Breast epithelium (tissue), 2 donors: ENCODE results near the genes IGFALS and CASKIN1.

DNA sequence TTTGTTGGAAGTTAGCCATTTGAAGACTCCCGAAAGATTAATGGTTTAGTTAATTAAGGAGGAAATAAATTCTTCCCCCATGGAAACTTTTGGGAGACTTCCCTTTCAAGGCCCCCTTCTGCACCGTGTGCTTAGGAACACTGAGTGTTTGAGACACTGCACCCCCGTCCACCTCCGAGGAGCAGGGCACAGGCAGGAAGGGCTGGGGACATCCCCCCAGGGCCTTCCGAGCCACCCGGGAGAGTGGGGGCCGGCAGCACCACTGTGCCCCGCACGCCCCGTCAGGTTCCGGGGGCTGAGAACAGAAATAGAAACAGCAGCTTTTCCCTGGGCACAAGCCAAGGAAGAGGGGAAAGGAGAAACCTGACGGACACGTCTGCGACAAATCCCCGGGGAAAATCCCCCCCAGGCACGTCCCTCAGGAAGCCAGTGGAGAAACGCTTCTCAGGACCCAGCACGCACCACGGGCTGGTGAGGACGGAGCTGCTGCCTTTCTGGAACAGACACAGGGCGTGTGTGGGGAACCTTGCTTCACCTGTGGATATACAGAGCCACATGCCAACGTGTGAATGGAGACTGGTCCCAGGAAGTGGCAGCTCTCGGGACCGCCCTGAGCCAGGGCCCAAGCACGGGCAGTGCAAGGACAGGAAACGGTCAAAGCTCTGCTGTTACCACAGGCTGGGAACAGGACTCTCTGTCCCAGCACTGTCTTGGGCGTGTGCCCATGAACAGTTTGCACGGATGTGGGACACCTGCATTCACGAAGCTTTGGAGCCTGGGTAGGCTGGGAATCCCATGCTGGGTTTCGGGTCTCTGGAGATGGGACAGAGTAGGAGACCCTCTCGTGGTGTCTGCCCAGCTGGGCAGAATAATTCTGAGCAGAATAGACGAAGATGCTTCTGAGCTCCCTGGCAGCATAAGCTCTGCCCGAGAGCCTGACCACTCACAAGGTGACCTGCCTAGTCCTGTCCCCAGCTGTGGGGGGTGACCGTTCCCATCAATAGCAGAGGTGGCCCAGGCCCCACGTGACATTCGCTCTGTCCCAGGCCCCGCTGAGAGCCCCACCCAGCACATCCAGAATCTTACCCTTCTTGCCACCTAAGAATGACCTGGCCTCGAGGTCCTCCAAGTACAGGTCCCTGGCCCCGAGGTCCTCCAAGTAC lies 1.2 kb upstream of the TMEM204 start:
- PRO-cap: no peak
- RAMPAGE, long total RNA, 2 experiments: no peak in any of the 2 experiments

DNA sequence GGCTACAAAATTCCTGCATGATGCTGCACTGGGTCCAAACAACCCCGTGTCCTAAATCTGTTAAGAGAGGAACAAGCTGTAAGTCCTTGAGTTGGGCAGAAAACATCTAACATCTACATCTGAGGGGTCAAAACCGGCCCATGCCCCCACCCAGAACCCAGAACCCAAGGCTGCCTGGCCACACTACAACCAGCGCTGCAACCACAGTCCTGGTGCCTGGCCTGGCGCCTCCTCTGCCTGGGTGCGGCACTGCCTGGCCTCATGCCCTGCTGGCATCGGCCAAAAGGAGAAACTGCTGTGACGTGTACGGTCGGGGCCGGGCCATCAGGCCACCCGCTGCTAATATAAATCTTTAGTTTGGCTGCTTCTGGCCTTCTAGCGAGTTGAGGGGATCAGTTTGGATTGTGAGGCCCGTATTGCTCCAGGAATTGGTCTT lies 22.7 kb downstream of the TMEM204 start:
- PRO-cap: no peak
- RAMPAGE, long total RNA, 2 experiments: no peak in any of the 2 experiments

DNA sequence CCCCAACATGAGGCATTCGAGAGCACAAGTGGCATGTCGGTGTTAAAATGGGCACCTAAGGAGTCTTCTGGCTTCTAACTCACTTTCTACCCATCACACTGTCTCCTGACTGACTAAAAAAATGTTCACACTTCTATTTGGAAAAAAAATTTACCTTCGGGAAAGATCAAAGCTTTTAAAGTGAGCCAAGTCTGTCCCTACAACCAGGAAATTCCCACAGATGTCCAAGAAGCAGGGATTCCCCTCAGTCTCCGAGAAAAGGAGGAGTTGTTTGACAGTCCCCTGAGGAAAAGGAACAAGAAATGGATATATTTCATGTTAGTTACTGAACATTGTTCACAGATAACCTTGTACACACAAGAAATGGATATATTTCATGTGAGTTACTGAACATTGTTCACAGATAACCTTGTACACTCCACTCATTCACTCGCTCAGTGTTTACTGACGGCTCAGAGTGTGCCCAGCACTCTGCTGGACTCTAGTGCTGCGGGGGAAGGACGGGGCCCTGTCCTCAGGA lies 37.8 kb downstream of the TMEM204 start:
- PRO-cap: no peak
- RAMPAGE, long total RNA, 2 experiments: no peak in any of the 2 experiments

DNA sequence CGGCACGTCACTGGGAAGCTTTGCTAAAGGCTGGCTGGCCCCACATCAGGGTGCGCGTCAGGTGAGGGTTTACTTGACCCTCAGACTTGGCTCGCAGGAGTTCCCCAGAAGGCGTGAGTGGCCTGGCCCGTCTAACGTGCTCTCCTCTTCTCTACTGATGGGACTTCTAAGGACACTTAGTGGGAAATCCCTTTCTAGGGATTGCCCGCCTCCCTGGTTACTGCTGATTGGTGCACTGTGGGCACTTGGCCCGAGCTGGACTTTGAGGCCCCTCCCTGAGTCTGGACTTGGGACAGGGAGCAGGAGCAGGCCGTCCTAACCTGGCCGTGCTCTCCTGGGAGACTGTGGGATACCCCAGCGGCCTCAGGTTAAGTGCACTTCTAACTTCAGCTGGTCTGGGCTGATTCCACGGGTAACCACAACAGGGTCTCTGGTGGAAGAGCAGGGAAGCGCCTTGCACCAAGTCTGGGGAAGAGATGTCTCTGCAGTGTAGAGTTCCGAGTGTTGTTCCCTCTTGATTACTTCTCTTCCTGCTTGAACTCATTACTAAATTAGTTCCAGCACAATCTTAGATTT lies 14.7 kb downstream of the IFT140 start:
- PRO-cap: no peak
- RAMPAGE, long total RNA, 2 experiments: no peak in any of the 2 experiments

DNA sequence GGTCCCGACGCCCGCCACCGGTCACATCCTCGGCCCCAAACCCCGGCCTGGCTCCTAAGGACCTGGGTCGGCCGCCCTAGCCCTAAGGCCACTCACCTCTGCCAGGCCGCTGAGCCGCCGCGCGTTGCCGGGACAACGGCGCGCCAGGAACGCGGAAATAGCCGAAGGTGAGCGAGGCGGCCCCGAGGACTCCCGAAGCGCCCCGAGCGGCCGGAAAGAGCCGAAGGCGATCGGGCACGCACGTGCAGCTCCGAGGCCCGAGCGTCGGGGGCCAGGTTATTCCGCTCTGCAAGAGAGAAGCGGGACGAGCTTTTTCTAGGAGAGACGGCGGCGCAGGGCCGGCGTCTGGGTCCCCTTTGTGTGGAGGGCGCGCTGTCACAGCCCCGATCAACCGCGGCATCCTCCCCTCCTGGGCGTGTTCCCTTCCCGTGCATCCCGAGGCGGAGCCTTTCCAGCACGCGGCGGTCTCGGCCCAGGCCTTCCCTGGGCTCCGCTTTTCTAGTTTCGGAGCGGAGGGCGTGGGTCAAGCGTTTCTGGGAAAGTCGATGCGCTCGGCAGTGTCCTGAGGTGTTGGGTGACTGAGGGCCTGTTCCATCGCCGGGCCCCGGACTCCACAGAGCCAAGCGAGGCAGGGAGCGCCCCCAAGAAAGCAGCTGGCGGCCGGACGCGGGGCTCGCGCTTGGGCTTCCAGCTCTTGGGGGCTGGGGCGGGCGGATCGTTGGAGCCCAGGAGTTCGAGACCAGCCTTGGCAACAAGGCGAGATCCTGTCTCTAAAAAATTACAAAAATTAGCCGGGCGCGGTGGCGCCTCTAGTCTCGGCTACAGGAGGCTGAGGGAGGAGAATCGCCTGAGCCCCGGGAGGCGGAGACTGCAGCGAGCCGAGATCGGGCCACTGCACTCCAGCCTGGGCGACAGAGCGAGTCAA lies 1.0 kb downstream of the IFT140 start:
- PRO-cap: bidirectional peak, plus-strand start at position 247 of the sequence, minus-strand start at position 100 of the sequence
- RAMPAGE, long total RNA, 2 experiments: start-site peak on the minus strand in 2 of 2 experiments, centred at positions 103 to 127 of the sequence, 32 to 55 reads per replicate

- PRO-cap: no peak
- RAMPAGE, long total RNA, 2 experiments: no peak in any of the 2 experiments
Observed at GRCh38 chr16:1779932-1780422, 2.4 kb downstream of the SPSB3 start.

DNA sequence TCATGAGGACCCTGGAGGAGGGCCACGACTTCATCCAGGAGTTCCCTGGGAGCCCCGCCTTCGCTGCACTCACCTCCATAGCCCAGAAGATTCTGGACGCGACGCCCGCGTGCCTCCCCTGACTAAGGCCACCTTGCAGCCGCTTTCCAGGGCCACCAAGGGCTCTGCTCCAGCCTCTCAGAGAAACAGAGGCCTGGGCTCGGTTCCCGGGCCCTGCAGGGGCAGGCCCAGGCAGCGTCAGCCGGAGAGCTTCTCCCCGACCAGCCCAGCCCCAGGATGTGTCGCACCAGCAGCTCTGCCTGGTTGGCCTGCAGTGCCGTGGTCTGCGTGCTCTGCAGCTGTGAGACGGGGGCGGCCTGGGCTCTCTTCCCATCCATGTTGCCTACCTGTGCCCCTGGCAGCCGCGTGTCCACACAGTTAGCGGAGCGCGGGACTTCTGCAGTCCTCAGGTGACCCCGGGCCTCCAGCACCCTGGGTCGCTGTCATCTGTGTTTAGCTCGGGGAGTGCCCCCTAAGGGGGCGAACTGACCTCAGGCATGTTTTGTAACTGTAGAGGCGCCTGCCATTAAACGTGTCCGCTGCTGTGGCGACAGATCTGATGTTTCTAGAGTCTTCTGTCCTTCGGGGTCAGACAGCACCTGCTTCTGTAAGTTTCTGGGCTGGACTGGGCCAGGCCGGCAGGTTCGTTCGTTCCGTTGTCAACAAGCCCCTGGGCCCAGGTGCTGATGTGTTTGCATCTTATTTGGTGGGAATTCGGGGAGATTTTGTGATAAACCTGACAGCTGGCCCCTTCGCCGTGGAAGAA lies 4.7 kb downstream of the IGFALS start:
- PRO-cap: no peak
- RAMPAGE, long total RNA, 2 experiments: no peak in any of the 2 experiments

DNA sequence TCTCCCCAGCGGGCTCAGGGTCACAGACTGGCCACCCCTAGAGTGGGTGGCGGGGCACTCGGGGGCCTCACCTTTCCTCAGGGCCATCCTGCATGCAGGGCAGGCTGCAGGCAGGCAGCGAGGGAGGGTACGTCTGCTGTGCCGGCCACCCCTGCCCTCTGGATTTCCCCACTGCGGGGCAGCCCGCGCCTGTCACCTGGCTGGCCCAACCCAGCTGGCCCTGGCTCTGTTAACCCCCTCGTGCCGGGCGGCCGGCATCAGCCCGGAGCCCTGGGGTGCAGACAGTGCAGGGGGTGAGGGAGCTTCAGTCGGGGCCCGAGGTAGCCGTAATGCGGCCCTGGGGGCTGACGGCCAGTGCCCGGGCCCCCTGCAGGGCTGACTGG lies at the start of gene IGFALS:
Gene IGFALS, minus strand, starts transcription at position 140 of the 383 bp plus-strand sequence.
- PRO-cap: no peak
- RAMPAGE, long total RNA, 2 experiments: no peak in any of the 2 experiments

- PRO-cap: no peak
- RAMPAGE, long total RNA, 2 experiments: no peak in any of the 2 experiments
Observed at GRCh38 chr16:1825560-1825800, 1.1 kb downstream of the HAGH start.

DNA sequence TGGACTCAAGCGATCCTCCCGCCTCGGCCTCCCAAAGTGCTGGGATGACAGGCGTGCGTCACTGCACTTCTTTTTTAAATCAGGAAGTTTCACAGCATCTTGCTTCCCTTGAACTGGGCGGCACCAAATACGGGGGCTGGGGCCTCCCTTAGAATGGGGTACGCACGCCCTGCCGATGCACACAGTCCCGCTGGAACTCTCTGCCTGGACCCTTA lies 917 bp downstream of the HAGH start:
- PRO-cap: no peak
- RAMPAGE, long total RNA, 2 experiments: no peak in any of the 2 experiments

DNA sequence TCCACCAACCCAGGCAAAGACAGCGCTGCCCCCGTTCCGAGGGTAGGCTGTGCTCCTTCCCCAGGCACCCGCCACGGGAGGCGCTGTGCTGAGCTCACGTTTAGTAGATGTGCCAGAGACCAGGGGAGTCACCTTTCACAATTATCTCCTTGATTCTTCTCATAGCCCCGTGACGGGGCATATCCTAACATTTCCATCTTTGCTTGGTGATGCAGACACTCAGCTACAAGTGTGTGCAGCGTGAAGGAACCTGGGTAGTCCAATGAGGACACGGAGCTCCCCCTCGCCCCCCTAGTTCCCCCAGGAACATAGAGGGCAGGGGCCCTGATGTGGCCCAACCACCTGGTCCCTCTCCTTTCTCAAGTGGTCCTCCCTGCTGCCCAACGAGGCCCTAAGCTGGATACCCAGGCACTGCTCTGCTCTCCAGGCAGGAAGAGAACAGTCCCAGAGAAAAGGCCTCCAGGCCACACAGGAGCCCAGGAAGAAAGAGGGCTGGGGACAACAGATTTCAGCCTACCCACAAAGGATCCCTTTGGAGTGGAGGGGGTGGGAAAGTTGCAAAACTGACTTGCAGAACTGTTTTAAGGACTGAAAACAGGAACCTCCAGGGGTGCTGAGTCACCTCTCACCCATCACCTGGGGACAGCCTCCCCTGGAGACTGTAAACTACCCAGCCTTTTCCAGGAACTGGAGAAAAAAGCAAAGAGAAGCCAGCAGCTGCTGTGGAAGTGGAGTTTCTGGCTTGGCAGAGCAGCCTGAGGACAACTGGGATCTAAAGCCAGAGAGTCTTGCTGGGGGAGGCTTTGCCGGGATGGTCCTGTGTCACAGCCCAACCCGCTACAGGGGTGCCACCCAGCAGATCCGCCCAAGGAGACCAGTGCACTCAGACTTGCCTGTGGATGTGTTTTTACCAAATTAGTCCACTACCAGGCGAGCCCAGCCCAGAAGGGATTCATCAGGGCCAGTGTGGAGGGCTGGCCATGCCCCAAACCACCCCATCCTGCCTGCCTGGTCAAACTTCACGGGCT lies 1.2 kb downstream of the MSRB1 start:
- PRO-cap: no peak
- RAMPAGE, long total RNA, 2 experiments: no peak in any of the 2 experiments

- PRO-cap: unidirectional peak, minus-strand start at chr16:1961501
- RAMPAGE, long total RNA, 2 experiments: no peak in any of the 2 experiments
Observed at GRCh38 chr16:1961379-1962246, 2.3 kb downstream of the NDUFB10 start.

DNA sequence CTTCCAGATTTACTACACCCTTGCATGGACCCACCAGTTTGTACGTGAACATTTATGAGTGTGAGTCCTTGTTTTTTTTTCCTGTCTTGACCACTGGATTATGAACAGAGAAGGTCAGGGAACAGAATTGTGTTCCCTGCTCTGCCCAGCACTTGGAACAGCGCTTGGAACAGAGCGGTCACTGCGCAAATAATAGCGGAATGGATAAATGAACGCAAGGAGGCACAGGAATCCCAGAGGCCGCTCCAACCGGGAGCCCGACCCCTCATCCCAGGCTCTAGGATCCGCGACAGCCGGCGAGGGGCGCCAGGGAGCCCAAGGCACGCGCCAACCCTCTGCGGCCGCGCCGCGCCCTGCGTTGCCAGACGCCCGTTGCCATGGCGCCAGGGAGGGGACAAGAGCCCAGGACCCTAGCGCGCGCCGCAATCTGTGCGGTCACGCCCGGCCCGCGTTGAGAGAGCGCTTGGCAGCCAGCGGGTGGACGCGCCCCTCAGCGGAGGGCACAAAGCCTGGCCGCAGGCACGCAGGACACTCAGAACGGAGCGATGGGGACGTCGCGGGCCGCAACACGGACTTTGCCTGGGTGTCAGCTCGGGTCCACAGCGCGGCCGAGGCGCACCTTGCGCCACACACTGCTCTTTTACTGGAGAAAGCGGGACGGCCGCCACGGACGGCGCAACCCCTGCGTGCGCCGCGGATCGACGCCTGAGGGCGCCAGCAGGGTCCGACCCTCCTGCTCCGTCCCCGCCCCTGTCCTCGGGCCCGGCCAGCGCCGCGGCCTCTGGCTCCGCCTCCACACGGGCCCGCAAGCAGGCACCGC lies 532 bp upstream of the GFER start:
- PRO-cap: bidirectional peak, plus-strand start outside the sequence, minus-strand start at position 783 of the sequence
- RAMPAGE, long total RNA, 2 experiments: no peak in any of the 2 experiments

GRCh38 chr16:1996824-1997811 lies 7.3 kb downstream of the SYNGR3 start:
- PRO-cap: no peak
- RAMPAGE, long total RNA, 2 experiments: no peak in any of the 2 experiments

DNA sequence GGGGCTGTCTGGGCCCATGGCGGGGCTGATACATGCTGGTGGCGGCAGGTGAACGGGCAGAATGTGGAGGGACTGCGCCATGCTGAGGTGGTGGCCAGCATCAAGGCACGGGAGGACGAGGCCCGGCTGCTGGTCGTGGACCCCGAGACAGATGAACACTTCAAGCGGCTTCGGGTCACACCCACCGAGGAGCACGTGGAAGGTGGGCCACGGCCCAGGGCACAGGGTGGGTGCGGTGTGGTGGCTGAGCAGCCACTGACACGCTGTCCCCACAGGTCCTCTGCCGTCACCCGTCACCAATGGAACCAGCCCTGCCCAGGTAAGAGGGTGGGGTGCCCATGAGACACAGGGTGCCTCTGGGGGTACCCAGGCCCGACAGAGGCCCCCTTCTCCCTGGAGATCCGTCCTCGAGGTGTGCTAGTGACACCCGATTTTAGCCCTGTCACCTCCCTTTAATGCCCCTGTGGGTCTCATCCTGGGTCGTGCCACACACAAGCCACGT lies 10.0 kb downstream of the NHERF2 start:
- PRO-cap: no peak
- RAMPAGE, long total RNA, 2 experiments: start-site peak on the plus strand in 1 of 2 experiments, centred at position 176 of the sequence, 7 reads per replicate

GRCh38 chr16:2088937-2090062 lies 41.5 kb downstream of the TSC2 start:
- PRO-cap: no peak
- RAMPAGE, long total RNA, 2 experiments: no peak in any of the 2 experiments

GRCh38 chr16:2091996-2092760 lies 43.5 kb downstream of the PKD1 start:
- PRO-cap: no peak
- RAMPAGE, long total RNA, 2 experiments: no peak in any of the 2 experiments

DNA sequence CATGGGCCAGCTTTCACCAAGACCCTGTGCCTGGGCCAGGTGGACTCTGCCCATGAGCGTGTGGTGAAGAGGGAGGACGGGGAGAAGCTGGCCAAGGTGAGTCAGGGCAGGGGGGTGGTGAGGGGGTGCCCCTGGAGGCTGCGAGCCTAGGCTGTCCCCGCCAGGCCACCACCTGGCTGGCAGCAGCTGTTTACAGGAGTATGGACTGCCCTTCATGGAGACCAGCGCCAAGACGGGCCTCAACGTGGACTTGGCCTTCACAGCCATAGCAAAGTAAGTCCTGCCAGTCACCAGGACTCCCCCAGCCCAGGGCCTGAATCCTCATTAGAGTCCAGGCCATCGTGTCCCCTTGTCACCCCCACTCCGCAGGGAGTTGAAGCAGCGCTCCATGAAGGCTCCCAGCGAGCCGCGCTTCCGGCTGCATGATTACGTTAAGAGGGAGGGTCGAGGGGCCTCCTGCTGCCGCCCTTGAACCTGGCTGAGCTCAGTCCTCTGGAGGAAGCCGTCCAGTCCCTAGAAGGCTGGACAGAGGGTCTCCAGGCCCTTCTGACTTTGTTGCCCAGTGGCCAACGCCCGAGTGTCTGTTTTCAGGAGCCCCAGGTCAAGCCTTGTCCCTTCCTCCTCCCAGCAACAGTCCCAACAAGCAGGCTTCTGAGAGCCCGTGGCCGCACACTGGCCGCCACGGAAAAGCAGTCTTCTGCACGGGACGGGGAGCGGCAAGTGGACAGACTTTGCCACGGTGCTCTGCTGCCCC lies 2.5 kb upstream of the TRAF7 start:
- PRO-cap: no peak
- RAMPAGE, long total RNA, 2 experiments: no peak in any of the 2 experiments

DNA sequence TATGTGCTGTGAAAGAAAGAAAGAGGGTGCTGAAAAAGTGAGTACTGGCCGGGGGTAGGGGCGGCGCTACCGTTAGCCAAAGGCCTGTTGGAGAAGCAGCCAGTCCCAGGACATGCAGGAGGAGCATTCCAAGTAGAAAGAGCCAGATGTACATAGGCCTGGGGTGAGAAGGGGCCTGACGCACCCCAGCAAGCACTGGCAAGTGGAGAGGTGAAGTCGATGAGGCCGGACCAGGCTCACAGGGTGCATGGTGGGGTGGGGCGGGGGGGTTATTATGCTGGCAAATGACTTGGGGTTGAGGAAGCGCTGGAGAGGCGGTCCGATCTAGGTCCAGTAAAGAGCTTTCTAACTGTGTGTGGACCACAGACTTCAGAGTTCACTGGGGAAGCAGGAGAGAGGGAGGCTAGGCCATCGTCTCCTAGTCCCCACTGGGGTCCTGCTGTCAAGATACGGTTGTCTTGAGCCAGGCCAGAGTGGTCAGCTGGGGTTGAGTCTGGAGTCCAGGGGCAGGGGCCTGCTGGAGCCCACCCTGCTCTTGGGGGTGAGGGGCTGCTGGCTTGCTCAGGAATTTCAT lies 983 bp downstream of the TRAF7 start:
- PRO-cap: no peak
- RAMPAGE, long total RNA, 2 experiments: no peak in any of the 2 experiments

GRCh38 chr16:2196104-2197152 lies at the start of gene CASKIN1:
CASKIN1 (minus strand) TSS chr16:2196605.
- PRO-cap: no peak
- RAMPAGE, long total RNA, 2 experiments: no peak in any of the 2 experiments